Neutrophil (primary cell): ENCODE data around the gene TET2.

- PRO-cap = no peak
Observed at GRCh38 chr4:99945724-99946345, 583 bp downstream of the DNAJB14 start.

GRCh38 chr4:99949431-99950172 lies 473 bp downstream of the H2AZ1 start:
- PRO-cap = unidirectional peak, minus-strand start at chr4:99950089

DNA sequence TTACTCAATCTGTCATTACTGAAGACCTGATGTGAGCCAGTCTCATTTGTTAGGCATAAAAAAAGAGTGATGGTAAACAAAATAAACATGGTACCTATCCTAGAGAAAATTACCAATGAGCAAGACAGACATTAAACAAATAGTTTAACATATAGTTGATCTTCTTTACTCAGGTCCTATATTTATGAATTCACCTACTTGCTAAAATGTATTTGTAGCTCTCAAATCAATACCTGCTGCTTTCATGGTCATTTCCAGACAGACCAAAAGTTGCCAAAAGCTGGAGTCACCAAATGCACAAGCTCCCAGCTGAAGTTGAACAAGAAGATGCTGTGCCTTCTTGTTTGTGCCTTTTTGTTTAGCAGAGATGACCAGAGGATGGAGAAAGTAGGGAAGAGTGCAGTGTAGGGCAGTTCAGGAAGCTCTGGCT lies 161.5 kb upstream of the EMCN start:
- PRO-cap = no peak

GRCh38 chr4:101036856-101037362 lies 310.4 kb downstream of the PPP3CA start:
- PRO-cap = no peak

DNA sequence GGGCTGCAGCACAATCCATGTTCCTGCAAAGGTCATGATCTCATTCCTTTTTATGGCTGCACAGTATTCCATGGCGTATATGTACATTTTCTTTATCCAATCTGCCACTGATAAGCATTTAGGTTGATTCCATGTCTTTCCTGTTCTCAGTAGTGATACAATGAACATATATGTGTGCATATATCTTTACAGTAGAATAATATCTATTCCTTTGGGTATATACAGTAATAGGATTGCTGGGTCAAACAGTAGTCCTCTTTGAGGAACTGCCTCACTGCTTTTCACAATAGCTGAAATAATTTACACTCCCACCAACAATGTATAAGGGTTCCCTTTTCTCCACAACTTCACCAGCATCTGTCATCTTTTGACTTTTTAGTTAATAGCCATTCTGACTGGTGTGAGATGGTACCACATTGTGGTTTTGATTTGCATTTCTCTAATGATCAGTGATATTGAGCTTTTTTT lies 113.3 kb downstream of the PPP3CA start:
- PRO-cap = no peak

GRCh38 chr4:101669265-101669556 lies 121.3 kb upstream of the BANK1 start:
- PRO-cap = no peak

DNA sequence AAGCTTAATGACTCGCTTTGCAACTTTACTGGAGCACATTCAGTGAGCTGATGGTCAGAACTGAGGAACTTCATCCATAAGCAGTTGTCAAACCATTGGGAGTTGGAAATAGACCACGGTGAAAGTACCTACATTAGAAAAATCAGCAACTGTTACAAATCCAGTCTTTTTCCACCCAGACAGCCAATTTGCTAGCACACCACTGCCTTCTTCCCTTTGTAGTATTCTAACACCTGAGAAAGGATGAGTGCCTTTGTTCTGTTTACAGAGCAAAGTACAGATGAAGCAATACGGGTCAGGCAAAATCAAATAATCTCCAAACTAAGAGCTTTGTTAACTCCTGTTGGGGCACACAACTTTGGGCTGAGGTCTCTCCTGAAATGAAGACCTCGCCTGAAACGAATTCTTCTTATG lies 59.0 kb upstream of the NFKB1 start:
- PRO-cap = no peak

DNA sequence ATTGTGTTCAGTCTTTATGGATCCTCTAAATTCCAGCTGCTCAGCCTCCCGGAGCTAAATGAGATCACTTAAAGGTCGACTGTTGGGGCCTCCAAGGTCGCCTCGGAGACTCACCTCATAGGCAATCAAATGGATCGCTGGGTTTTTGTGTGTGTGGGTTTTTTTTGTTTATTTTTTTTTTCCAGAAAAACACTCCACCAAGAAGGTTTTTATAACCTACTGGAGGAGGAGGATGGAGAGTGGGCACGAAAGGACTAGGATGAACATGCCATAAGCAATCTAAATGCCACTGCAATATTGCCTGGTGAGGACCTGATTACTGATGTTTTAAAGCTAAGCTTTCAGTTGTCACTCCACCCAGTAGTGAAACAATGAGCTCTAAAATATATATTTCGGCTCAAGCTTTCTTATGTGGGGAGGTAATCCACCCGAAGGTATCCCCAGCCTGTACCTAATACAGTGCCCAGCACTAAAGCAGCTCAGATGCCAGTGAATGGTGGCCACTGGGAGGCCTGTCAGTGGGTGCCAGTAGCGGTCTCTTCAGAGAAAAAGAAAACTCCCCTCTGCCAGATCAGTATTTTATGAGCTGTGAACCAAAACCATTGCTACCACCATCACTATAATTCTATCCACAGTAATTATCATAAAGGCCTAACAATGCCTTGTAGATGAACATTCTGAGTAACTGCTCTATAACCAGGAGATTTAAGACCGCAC lies 983 bp upstream of the NFKB1 start:
- PRO-cap = no peak

DNA sequence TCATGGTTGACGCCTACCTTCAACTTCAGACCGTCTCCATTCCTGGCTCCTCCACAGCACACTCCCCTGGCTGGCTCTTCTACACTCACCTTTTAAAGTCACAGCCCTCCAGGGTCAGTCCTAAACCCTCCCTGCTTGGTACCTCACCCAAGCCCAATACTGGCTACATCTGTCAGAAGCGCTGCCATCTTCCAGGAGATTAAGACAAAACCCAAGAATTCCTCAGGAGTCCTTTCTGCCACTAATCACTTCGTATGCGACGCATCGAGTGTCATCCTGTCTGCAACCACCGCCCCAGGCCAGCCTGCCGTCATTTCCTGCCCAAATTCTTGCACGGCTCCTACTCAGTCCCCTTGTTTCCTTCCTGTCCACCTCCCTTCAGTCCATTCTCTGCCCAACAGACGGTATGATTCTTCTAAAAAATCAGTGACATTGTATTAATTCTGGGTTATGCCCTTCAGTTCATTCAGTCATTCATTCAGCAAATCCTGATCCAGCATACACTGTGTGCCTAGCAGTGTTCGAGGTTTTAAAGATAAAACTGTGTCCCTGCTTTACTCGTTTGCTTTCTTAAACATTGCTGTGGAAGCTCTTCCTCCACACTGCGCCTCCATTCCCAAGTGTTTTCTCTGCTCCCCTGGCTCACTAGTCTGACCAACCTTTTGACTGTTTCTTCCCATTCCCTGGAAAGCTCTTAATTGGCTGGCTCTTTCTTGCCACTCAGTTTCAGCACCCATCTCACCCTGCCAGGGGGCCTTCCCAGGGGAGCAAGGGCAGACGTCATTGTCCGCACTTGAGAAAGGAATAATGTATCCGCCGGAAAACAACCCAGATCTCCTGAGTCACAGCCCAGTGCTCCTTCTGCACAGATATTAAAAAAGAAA lies 113.8 kb downstream of the NFKB1 start:
- PRO-cap = no peak

DNA sequence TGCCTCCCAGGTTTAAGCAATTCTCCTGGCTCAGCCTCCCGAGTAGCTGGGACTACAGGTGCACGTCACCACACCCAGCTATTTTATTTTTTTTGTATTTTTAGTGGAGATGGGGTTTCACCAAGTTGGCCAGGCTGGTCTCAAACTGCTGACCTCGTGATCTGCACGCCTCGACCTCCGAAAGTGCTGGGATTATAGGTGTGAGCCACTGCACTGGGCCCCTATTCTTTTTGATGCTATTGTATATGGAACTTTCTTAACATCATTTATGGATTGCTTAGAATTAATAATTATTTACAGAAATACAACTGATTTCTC lies 29.9 kb upstream of the MANBA start:
- PRO-cap = no peak

DNA sequence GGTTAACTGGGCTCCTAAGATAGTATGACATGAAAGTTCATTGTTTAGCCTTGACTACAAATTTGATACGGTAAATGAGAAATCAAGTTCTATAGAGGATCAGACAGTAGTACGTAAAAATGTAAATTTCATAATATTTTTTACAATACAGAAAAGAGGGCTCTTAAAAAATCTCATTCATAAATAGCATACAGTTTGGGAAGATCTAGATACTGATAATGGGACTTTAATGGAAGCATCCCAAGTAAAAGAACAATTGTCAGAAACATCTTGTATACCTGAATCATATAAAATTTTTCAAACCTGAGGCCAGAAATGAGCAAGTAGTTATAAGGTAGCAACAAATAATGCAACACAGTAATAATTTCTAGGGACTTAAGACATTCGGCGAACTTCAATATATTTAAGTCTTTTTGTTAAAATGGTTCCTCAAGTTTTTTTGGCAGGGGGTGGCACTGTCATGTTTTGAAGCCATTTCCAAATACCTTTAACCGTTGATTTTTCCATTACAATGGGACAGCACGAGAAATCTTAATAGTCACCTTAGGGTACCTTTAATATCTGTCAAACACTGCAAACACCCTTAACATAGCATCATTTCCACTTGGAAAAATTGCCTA lies 32.5 kb upstream of the MANBA start:
- PRO-cap = no peak

- PRO-cap = no peak
Observed at GRCh38 chr4:102801484-102801955, 25.8 kb downstream of the UBE2D3 start.

DNA sequence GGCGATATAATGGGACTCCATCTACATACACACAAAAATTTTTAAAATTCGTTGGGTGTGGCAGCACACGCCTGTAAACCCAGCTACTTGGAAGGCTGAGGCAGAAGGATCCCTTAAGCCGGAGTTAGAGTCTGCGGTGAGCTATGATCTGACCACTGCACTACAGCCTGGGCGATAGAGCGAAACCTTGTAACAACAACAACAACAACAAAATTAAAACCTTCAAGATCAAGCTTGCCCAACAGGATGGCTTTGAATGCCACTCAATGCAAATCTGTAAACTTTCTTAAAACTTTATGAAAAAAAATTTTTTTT lies 1.2 kb upstream of the CISD2 start:
- PRO-cap = no peak

- PRO-cap = no peak
Observed at GRCh38 chr4:103011592-103012095, 7.9 kb downstream of the SLC9B1 start.

- PRO-cap = no peak
Observed at GRCh38 chr4:103151102-103151493, 47.0 kb downstream of the CENPE start.

GRCh38 chr4:104486997-104487480 lies 7.7 kb downstream of the CXXC4 start:
- PRO-cap = no peak

- PRO-cap = no peak
Observed at GRCh38 chr4:104593292-104593594, 98.5 kb upstream of the CXXC4 start.

DNA sequence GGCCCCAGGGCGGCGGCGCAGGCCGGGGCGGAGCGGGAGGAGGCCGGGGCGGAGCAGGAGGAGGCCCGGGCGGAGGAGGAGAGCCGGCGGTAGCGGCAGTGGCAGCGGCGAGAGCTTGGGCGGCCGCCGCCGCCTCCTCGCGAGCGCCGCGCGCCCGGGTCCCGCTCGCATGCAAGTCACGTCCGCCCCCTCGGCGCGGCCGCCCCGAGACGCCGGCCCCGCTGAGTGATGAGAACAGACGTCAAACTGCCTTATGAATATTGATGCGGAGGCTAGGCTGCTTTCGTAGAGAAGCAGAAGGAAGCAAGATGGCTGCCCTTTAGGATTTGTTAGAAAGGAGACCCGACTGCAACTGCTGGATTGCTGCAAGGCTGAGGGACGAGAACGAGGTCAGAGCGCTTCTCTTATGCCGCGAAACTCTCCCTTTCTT lies at the start of gene TET2:
Gene TET2, plus strand, starts transcription at position 286 of the 430 bp plus-strand sequence.
- PRO-cap = bidirectional peak, plus-strand start at position 332 of the sequence, minus-strand start at position 227 of the sequence

DNA sequence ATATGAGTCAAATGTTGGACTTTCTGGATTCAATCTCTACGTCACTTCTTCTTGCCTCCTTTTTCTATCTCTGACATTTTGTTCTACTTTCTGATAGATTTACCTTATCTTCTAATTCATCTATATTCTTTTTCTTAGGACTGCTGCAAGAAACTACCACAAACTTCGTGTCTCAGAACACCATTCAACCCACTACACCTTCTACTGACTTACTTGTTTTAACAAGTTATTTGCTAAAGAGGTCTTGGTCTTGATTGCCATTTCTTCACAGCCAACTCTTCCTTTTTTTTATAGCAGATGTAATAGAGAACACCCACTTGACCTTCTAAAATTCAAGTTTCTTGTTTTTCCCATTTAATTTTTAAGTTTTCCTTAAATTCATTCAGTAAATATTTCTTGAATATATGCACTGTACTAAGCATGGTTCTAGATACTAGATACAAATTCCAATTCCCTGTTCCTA lies 7.9 kb downstream of the PPA2 start:
- PRO-cap = no peak

DNA sequence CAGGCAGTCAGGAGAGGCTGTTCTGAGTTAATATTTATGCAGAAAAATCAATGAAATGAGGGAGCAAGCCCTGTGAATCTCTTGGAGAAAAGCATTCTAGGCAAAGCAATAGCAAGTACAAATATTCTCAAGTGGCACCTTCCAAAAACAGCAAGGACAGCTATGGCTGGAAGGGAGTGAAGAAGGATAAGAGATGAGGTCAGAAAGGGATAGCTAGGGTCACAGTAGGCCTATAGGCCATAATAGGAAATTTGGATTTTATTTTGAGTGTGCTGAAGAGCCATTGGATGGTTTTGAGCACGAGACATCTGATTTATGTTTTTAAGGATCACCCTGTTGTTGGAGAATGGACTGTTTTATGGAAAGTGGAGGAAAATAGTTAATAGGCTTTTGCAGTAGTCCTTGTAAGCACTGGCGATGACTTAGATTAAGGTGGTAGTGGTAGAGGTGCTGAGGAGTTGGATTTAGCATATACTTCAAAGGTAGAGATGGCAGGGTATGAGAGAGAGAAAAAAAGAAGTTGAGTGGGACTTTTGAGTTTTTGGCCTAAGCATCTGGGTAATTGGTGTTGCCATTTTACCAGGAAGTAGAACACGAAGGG lies 3.8 kb downstream of the GSTCD start:
- PRO-cap = no peak